Transverse colon (tissue), 4 donors: ENCODE data around the genes FAM8A1 and NUP153.

DNA sequence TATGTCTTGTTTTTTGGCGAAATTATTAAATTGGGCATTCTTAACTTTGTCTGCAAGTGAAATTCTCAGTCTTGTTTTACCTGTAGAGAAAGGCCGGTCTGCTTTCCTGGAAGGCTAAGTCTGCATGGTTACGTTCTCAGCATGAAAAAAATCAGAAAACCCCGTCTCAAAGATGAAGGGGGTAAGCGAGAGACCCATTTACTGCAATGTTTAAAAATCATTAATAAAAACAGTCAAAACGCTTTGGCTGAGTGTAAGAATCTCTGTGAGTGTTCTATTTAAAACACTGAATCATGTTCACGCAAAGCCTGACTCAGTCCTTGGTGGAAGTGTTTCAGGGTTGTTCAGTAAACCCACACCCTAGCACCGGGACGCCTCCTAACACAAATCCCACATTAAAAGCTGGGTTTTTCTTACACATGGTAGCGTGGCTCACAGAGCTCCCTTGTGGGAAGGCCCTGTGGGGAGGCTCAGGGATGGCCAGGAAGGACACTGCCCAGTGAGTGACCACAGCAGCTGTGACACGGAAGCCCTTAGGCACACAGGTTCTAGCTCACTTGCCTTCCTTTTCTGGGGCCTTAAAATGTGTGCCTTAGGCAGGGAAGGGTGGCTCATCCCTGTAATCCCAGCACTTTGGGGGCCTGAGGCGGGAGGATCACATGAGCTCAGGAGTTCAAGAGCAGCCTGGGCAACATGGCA is 80.1 kb downstream of the GMPR start:
- PRO-cap: no peak
- RAMPAGE, long total RNA, 4 experiments: no peak in any of the 4 experiments

DNA sequence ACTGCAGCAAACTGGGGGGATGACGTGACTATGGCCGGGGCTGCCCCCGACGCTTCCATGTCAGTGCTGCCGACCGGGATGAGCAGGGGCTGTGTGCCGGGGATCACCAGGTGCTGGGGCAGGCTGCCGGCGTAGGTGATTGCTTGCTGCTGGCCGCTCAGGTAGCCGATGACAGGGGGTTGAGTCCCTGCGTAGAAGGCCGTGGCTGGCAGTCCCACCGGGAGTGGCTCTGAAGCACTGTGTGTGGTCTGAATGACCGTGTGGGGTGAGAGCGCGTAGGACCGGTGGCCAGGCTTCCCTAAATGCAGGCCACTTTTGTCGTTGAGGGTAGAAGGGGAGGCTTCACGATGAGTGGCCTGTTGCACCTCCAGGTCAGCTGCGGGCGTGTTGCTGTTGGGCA is 88.4 kb downstream of the GMPR start:
- PRO-cap: no peak
- RAMPAGE, long total RNA, 4 experiments: no peak in any of the 4 experiments

DNA sequence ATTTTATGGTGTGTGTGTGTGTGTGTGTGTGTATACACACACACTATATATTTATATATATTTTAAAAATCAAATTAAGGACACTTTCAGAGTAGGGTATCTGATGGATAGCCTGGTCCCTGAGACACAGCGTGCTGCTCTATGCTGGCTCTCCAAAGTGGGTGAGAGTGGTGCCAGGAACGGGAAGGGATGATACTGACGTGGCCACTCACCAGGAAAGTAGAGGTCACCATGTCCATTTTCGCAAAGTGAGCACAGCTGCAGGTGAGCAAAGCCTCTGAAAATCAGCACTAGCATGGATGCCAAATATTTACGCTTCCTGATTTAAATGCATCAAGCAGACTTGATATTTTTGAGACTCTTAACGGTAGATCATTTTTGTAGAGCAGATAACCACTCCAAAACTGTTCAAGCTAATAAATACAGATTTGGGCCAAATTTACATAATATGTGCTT is 116.7 kb downstream of the ATXN1 start:
- PRO-cap: no peak
- RAMPAGE, long total RNA, 4 experiments: no peak in any of the 4 experiments

GRCh38 chr6:16654634-16655194 is 106.5 kb downstream of the ATXN1 start:
- PRO-cap: no peak
- RAMPAGE, long total RNA, 4 experiments: no peak in any of the 4 experiments

- PRO-cap: unidirectional peak, minus-strand start at chr6:17042925
- RAMPAGE, long total RNA, 4 experiments: no peak in any of the 4 experiments
Observed at GRCh38 chr6:17042543-17043277, 59.1 kb upstream of the STMND1 start.

DNA sequence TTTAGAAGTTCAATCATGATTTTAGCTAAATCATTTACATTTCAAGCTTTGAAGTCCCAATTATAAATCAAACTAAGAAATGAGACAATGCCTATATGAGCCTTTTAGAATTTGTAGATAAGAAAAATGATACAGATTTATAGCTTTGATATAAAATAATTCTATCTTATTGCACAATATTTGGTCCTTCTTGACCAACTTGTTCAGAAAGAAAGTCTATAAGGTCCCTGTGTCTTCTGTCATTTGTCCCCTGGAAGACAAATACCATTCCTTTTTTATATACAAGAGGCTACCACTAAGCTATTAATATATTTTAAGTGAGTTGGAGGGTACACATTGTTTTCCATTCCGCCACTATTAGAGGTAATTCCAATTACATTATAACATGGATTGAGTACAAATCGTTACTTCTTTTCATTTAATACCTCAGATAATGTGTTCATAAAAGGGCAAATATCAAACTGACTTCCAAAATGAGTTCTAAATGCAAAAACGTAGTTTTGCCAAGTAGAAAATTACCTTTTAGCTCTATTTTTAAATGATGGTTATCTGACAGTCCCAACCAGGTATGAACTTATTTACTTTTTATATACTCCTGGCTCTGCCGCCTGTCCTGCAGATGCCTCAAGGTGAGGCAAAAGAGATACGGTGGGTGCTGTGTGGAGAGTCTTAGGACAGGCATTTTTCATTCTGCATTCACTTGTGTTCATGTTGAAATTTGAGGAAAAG is 16.6 kb downstream of the RBM24 start:
- PRO-cap: no peak
- RAMPAGE, long total RNA, 4 experiments: no peak in any of the 4 experiments

GRCh38 chr6:17484200-17484516 is 90.8 kb downstream of the CAP2 start:
- PRO-cap: no peak
- RAMPAGE, long total RNA, 4 experiments: no peak in any of the 4 experiments

DNA sequence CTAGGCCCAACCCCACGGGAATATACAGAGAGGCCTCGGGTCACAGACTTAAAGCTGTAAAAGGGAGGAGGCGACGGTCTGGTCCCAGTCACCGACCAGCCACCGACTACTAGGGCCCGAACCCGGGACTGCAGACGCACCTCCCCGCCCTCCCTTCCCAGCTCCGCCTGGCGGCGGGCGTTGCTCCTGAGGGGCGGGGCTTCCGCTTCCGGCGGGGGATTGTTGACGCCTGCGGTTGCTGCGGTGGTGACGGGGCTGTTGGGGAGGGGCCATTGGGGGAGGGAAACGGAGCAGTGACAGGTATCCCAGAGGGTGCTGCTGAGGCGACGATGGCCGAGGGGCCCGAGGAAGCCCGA is at the start of gene FAM8A1:
Gene FAM8A1, plus strand, starts transcription at position 222 of the 356 bp plus-strand sequence.
- PRO-cap: bidirectional peak, plus-strand start at position 272 of the sequence, minus-strand start at position 108 of the sequence
- RAMPAGE, long total RNA, 4 experiments: start-site peak on the plus strand in 4 of 4 experiments, centred at positions 282 to 315 of the sequence, 30 to 215 reads per replicate

DNA sequence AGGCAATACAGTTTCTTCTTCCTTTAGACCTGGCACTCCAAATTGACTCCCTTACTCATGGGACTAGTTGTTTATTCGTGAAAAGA is 1.0 kb downstream of the FAM8A1 start:
- PRO-cap: no peak
- RAMPAGE, long total RNA, 4 experiments: no peak in any of the 4 experiments

DNA sequence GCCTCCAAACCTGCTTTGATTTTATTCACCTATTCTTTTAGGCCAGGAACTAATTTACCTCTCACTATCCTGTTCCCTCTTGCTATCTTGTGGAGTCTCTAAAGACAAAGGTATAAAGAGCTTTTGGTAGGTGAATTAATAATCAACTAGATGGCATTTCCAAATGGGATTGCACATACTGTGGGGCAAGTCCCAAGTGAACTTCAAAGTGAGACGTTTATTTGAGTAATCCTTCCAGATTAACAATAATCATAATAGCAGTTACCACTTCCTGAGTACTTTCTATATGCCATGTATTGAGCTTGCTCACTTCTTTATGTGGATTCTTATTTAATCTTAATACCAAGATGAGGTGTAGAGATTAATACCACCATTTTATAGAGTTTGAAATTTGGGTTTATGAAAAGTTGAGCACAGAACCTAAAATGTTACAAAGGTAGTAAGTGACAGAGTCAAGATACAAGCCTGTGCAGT is 2.9 kb downstream of the FAM8A1 start:
- PRO-cap: no peak
- RAMPAGE, long total RNA, 4 experiments: no peak in any of the 4 experiments

DNA sequence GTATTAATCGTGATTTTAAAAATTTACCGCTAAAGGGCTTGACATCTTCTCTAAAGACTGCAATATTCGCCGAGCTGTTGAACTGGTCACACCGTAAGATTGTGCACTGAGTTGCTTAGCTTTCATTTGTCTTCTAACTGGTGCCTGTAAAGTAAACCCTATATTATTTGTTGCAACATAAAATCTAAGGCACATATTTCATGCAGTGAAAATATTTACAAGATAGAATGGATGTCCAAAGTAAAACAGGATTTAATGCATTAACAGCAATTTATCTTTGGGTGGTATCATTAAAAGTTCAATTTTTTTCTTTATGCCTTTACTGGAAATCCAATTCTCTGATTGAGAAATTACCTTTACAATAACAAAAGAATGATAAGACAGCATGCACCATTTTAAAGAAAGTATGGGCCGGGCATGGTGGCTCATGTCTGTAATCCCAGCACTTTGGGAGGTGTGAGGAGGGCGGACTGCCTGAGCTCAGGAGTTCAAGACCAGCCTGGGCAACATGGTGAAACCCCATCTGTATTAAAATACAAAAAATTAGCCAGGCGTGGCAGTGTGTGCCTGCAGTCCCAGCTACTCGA is 37.2 kb downstream of the NUP153 start:
- PRO-cap: no peak
- RAMPAGE, long total RNA, 4 experiments: no peak in any of the 4 experiments

DNA sequence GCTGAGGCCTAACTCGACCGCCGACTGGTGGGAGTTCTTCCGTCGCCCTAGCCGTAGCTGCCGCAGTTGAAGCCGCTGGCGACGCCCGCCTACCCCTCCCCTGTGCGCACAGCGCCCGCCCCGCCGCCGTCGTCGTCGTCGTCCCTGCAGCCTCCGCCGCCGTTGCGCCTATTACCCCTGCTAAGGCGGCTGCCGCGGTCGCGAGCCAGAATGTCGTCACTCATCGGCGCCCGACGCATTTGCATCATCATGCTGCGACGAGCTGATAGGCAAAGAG is at the start of gene NUP153:
Gene NUP153, minus strand, starts transcription at position 212 of the 277 bp plus-strand sequence.
- PRO-cap: bidirectional peak, plus-strand start outside the sequence, minus-strand start at position 155 of the sequence
- RAMPAGE, long total RNA, 4 experiments: start-site peak on the minus strand in 2 of 4 experiments, centred at positions 78 to 79 of the sequence, 44 to 51 reads per replicate

DNA sequence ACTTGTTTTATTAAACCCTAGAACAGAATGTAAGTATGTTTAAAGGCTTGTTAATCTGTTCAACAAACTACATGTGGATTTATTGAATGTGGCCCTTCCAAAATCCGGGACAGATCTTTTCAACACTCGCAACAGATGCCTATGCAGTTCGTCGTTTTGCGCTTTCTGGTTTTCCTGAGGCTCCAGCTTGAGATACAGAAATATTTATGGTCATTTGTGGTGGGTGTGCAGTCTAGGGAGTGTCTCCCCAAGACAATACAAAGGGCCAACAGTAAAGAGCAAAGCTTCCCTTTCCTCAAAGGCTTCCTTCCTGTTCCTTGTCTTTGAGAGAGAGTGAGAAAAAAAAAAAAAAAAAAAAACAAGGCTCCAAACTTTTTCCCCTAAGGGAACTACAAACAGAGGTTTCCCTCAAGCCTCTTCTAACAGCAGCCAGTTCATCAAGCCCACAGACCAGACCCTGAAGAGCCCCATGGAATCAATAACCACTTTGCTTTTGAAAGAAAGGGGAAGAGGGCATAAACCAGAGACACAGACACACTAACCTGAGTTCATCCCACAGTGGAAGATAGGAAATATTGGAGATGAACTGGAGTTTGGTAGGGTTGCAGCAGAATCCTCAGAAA is 14.8 kb downstream of the KIF13A start:
- PRO-cap: no peak
- RAMPAGE, long total RNA, 4 experiments: start-site peak on the minus strand in 1 of 4 experiments, centred at position 496 of the sequence, 5 reads per replicate

DNA sequence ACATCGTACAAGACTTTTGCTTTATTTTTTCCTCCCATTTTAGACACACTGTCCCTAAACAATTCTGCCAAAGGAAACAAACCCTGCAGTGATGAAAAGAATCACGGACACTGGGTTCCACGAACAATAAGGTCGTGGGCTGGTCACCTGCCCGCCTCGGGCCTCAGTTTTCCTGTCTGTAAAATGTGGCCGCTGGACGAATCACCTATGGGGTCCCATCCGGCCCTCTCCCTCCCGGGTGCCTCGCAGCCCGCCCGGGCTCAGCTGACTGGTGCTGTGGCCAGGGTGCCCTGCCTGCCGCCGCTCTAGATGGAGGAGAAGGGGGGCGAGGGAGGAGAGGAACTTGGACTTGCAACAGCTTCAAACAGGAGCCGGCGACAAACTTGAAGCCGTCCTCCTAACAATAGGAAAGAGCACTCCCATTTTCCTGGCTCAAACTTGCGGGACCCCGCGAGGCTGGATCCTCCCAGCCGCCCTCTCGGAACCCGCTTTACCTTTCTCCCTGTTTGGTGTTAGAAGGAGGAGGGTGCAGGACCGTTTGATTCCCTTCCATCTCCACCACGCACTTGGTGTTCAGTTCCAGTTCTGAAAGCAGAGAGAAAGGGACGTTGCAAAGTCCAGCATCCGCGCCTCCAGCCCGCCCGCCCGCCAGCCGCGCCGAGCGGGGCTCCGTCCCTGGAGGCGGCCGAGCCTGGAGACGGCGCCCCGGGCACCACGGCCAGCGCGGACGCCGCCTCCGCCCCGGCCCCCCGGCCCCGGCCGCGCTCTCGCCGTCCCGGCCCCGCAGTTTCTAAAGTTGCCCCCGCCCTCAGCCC is 668 bp downstream of the KIF13A start:
- PRO-cap: bidirectional peak, plus-strand start at position 308 of the sequence, minus-strand start at position 262 of the sequence; unidirectional peak, plus-strand start at position 582 of the sequence; unidirectional peak, plus-strand start at position 623 of the sequence; bidirectional peak, plus-strand start at position 678 of the sequence, minus-strand start at position 652 of the sequence; bidirectional peak, plus-strand start outside the sequence, minus-strand start at position 792 of the sequence
- RAMPAGE, long total RNA, 4 experiments: start-site peak on the minus strand in 2 of 4 experiments, centred at positions 124 to 482 of the sequence, 5 to 8 reads per replicate

DNA sequence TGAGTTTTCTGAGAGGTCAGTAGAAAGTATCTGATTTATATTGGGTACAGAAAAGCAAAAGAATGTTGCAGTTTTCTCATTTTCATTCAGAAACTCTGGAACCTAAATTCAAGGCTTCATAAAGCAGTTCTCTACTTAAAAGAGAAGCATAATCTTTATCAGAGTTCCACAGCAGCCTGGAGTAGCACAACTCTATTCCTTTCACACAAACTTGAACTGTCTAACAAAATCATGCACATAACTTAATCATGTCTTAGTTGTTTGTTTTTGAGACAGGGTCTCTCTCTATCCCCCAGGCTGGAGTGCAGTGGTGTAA is 1.2 kb downstream of the TPMT start:
- PRO-cap: no peak
- RAMPAGE, long total RNA, 4 experiments: no peak in any of the 4 experiments

- PRO-cap: no peak
- RAMPAGE, long total RNA, 4 experiments: start-site peak on the minus strand in 3 of 4 experiments, at chr6:18263966-18263997 at its widest, 98 to 307 reads per replicate
Observed at GRCh38 chr6:18263777-18264082, 600 bp downstream of the DEK start.

GRCh38 chr6:18341045-18341560 is 46.0 kb upstream of the RNF144B start:
- PRO-cap: no peak
- RAMPAGE, long total RNA, 4 experiments: no peak in any of the 4 experiments

- PRO-cap: no peak
- RAMPAGE, long total RNA, 4 experiments: no peak in any of the 4 experiments
Observed at GRCh38 chr6:19824372-19824809, 12.8 kb upstream of the ID4 start.

DNA sequence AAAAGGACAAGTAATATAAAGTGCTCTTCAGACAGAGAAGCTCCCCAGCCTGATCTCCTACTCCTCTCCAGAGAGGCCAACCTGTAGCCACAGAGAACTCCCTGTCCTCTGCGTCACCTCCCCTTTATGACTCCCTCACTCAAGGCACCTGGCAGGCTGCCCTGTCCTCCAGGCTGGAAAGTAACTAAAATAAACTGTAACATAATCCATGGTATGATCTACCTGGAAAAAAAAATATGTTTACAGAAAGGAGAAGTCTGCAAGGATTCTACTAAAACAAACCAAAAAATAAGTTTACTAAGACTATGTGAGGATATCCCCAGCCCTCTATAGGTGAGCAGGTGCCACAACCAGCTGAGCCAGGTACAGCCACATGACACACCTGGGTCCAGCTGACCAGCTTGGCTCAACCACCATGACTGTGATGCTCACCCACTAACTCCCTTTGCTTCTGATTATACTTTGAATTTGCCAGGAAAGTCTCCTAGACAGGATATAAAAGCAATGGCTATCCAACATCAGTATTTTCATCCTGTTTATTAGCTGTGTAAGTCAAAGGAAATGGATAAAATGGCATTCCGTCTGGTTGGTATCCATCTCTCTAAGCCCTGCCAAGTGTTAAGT is 29.2 kb downstream of the MBOAT1 start:
- PRO-cap: unidirectional peak, minus-strand start at position 59 of the sequence
- RAMPAGE, long total RNA, 4 experiments: no peak in any of the 4 experiments

DNA sequence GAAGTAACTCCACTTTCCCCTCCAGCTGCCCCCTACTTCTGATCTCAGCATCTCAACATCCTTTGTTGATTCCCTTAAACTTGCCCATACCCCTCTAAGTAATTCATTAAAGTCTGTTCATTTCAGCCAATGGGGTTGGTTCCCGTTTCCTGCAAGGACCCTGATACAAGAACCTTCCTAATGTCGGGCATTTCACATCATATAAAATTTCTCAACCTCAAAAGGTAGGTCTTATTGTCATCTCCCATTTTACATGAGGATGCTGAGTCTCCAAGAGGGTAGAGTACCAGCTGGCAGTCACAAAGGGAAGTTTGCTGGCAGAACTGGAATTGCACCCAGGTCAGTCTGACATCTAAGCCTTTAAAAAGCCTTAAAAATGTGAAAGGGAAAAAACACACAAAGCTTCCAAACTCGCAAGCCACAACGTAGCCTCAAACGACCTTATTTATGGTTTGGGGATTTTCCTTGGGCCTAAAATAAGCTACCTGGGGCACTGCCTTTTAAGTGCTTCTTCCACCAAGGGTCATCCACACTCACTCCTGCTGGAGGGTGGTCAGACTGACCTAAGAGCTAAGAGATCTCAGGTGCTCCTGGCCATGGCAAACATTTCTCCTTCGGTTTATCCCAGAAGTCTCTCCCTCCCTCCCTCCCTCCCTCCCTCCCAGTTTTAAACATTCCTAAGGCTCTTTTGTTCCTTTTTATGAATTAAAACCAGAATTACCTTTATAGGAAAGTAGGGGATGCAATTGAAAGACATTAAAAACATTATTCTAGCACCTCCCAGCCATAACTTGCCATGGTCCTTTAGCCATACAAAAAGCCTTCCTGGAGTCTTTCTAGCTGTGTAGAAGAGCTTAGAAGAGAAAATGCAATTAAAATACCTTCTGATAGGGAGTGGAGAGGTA is 2.1 kb downstream of the MBOAT1 start:
- PRO-cap: no peak
- RAMPAGE, long total RNA, 4 experiments: start-site peak on the minus strand in 2 of 4 experiments, centred at positions 166 to 297 of the sequence, 5 reads per replicate